HTERT-HM (cell line): ENCODE data around the genes WDR88 and WTIP.

- RRBS, result 81% methylated on average over 10 of the region's 40 CpGs
Observed at GRCh38 chr19:33132048-33132418, at the start of gene WDR88. Gene WDR88, plus strand, starts transcription at chr19:33132114.

- RRBS, result no CpG with 5 or more reads among the region's 8 CpGs
Observed at GRCh38 chr19:33286094-33286667, 16.2 kb downstream of the CEBPA start.

DNA sequence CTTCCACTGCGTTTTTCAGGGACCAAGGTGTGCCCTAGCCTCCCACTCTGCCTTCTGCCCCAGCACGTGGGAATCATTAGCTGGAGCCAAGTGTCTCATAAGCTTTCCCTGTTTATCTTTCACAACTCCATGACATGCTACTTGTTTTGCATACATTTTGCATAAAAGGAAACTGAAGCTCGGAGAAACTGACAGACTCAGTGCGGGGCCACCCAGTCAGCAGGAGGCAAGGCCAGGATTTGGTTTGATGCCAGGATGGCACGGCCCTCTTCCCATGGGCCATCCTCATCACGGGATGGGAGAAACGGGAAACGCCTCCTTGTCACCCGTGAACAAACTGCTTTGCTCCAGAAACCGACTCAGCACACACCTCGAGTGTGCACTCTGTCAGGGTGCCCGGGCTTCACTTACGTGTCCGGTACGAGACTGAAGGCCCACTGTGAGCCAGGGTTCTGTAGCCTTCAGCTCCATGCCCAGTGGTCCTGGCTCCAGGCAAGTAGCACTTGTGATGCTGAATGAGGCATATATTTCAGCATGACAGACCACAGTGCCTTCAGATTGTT is 9.6 kb downstream of the CEBPA start:
- RRBS, result no CpG with 5 or more reads among the region's 15 CpGs

DNA sequence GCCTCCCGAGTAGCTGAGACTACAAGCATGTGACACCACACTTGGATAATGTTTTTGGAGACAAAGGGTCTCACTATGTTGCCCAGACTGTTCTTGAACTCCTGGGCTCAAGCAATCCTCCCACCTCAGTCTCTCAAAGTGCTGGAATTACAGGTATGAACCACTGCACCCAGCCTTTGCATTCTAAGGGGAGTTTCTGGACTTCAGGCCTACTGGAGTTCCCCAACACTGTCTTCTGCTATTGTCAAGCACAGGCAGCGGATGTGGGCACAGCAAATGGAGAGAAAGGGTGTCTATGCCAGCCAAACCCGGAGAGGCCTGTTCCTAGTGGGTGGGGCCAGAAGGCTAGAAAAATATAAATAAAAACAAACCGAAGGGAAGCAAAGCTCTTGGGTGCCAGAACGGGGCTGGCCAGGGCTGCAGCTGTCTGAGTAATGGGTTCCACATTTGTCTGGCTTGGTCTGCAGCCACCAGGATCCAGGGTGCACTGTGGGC is 6.2 kb downstream of the CEBPA start:
- RRBS, result no CpG with 5 or more reads among the region's 5 CpGs

DNA sequence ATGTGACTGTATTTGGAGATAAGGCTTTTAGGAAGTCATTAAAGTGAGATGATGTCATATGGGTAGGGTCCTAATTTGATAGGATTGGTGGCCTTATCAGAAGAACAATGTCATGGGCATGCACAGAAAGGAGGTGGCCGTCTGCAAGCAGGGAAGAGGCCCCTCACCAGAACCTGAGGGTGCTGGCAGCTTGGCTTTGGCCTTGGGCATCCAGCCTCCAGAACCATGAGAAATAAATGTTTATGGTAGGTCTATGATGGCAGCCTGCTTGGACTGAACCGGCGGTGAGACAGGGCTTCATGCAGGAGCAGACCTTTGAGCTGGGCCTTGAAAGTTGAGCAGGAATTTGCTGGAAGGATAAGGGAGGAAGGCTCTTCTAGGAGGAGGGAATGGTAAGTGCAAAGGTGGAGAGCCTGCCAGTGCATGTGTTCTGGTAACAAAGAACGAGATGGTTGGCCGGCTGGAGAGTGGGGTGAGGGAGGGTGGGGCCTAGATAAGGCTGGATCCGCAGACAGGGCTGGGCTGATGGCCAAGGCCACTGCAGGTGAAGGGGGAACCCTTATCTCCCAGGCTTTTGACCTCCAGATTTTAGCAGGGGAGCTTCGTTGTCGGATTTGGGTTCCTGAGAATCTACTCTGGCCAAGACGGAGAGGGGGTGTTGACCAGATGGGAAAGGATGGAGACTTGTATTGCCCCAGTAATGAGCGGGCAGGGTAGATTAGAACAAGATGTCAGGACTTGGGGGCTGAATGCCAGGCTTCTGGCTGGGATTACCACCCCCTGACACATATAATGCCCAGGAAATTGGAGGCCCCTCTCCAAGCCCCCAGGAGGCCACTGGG is 2.9 kb upstream of the CEBPA start:
- RRBS, result no CpG with 5 or more reads among the region's 10 CpGs

GRCh38 chr19:33373890-33374927 is 700 bp downstream of the CEBPG start:
- RRBS, result 1% methylated on average over 27 of the region's 78 CpGs

DNA sequence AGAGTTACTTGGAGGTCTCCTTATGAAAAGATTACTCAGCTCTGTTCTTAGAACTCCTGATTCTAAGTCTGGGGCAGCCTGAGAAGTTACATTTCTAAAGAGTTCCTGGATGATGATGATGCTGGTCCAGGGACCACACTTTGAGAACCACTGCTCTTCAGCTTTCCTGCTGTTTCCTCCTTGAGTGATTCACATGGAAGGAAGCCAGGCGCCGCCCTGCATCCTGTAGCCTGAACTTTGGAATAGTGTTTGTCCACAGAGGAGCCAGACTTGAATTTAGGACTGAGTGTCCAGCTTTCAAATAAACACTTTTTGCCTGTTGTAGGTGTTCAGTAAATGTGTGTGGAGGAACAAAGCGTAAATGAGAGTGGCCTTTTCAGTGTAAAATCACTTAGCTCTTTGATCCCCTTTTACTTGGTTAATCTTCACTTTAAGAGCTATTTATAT is 3.0 kb downstream of the CEBPG start:
- RRBS, result no CpG with 5 or more reads among the region's 3 CpGs

DNA sequence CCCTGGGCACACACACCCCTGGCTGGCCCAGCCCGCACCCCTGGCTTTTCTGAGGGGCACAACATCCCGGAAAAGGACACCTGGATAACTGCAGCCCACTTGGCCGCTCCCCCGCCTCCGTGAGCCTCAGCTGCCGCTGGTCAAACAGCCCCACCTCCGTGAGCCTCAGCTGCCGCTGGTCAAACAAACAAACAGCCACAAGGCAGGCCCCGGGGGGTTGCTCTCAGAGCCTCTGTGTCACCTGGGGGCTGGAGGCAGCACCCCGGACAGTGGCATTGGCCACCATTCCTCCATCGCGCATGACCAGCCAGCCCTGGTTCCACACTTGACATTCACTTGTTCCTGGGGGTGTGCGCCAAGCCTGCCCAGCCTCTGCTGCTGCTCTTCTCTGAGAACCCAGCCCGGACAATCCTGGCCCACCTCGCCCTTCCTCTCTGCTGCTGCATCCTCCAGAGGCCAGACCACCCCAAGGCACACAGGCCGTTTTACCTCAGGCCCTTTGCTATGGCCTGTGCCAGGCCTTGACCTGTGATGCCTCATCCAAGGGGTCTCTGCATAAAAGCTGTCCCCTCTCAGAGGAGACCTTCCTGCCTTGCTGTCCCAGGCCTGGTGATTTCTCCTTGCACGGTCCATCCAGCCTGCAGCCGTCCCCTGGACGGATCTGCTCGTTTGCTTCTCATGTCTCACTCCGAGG is 20.0 kb downstream of the CEBPG start:
- RRBS, result 65% methylated on average over 2 of the region's 21 CpGs

GRCh38 chr19:33394380-33394871 is 20.9 kb downstream of the CEBPG start:
- RRBS, result 6% methylated on average over 6 of the region's 14 CpGs

GRCh38 chr19:33487216-33487732 is 34.3 kb downstream of the PEPD start:
- RRBS, result 55% methylated on average over 3 of the region's 13 CpGs

GRCh38 chr19:33509587-33510359 is 11.8 kb downstream of the PEPD start:
- RRBS, result no CpG with 5 or more reads among the region's 22 CpGs

DNA sequence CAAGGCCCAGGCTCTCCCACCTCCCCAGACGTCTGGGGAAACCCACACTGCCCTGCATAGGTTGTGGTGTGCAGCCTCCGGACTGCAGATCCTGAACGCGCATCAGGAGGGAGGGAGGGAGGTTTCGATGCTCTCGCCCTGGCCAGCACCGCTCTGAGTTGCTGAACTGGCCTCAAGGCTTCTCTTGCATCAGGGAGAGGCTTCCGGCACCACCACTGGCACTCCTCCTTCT is 24.2 kb downstream of the KCTD15 start:
- RRBS, result 53% methylated on average over 3 of the region's 8 CpGs

DNA sequence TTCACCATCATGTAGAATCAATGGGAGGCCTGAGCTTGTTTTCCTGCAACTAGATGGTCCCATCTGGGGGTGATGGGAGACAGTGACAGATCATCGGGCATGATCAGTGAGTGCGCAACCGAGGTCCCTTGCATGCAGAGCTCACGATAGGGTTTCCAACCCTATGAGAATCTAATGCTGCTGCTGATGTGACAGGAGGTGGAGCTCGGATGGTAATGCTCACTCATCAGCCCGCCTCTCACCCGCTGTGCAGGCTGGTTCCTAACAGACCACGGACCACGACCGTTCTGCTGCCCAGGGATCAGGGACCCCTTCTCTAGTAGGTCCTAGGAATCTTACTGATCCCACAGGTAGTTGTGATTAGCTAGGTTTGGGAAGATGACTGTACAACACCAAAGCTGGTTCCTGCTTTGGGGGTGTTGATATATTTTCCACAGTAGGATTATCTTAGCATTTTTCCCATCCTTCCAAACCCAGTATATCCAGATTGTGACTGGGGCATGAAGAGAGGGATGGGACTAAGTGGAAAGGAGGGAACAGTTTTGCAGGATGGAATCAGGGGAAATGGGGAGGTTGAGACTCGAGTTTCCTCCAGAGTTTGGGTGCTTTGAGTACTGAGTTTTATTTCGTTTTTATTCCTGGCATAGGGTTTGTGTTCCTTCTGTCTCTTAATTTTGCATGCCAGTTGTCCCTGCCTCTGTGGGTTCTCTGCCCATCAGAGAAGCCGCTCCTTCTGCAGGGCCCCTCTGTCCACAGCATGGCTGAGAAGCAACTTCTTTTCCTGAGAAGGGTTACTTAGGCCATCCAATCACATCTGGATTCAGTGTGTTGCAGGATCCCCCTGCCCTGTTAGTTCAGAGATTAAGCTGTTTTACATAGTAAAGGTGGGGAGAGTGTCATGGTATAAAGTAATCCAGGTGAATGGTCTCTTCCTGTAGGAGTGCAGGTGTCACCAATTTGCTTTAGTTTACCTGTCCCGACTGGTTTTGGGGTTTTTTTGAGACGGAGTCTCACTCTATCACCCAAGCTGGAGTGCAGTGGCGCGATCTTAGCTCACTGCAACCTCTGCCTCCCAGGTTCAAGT is 23.2 kb upstream of the GARRE1 start:
- RRBS, result no CpG with 5 or more reads among the region's 17 CpGs

DNA sequence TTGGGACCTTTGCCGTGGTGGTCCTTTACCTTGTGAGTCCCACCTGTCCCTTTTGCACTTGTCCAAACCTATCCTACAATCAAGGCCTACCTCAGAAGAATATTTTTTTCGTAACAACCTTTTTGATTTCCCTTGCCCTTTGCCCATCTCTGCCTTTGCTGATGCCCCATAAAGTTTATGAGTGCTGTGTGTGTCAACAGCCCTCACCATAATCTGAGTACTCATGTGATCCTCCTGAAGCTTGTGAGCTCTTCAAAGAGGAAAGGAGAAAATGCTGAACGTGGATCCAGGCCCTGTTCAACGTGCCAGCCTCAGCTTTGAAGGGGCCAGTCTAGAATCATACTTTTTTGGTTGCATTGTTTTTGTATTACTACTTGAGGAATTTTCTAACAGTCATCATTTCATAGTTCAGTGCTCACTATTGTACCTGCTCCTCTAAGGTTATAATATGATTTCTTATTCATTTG is 44.8 kb downstream of the GARRE1 start:
- RRBS, result no CpG with 5 or more reads among the region's 4 CpGs

DNA sequence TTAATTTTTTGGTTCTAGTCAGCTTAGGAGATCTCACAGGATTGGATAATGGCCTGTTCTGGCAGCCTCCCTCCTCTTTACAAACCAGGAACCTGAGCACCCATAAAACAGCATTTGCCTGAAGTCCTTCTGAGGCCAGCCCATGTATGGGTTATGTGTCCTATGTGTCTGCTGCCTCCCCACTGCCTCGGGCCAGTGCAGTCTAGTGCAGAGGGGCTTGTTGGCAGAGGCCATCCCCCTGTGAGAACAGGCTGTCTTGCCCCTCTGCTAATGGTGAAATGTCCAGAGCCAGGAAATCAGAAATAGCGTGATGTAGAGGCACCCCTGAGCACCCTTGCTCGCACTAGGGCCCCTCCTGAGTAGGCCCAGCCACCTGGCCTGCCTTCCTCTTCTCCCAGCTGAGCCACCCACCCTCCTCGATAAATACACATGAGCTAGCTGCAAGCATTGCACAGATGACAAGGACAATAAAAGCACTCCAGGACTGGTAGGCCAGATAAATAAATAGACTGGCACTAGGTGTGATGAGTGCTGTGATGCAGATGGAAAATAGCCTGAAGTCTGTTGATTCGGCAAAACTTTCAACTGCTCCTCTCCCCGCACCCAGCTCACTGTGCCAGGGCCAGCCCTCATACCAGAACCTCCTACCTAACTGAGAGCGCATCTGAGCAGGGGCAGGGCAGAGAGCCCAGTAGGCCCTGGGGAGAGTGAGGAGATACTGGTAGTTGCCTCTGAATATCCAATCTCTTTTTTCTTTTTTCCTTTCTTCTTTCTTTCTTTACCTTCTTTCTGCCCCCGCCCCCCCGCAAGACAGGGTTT is 54.6 kb upstream of the GPI start:
- RRBS, result no CpG with 5 or more reads among the region's 9 CpGs

DNA sequence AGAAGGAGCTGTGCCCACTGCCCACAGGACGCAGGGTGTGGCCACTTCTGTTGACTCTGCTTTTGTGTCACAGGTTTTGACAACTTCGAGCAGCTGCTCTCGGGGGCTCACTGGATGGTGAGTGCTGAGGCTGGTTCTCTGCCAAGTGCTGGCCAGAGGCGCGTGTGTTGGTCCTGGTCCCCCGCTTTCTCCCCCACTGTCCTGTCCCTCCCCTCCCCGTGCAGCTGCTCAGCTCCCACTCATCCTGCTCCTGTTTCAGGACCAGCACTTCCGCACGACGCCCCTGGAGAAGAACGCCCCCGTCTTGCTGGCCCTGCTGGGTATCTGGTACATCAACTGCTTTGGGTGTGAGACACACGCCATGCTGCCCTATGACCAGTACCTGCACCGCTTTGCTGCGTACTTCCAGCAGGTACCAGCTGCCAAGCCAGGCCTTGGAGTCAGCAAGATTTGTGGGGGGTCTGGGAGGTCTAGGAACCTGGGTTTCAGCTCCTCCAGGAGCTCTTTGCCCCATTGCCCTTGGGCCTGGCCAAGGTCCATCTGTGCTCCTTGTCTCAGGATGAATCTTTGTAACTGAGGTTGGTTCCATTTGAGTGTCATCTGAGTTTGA is 10.4 kb upstream of the PDCD2L start:
- RRBS, result no CpG with 5 or more reads among the region's 15 CpGs

- RRBS, result no CpG with 5 or more reads among the region's 28 CpGs
Observed at GRCh38 chr19:34399674-34400838, 4.1 kb upstream of the PDCD2L start.

- RRBS, result no CpG with 5 or more reads among the region's 5 CpGs
Observed at GRCh38 chr19:34450080-34450444, 21.9 kb downstream of the UBA2 start.

GRCh38 chr19:34469474-34470121 is 12.0 kb upstream of the WTIP start:
- RRBS, result no CpG with 5 or more reads among the region's 9 CpGs

- RRBS, result 1% methylated on average over 80 of the region's 142 CpGs
Observed at GRCh38 chr19:34481418-34482335, at the start of gene WTIP. Gene WTIP, plus strand, starts transcription at chr19:34481758.